Hair follicular keratinocyte (primary cell): ENCODE measurements around the genes CD1D, OR10T2, OR10R2, OR10Z1 and OR6N1.

- RAMPAGE, long total RNA, result no peak
Observed at GRCh38 chr1:156862961-156863662, 2.4 kb downstream of the NTRK1 start.

DNA sequence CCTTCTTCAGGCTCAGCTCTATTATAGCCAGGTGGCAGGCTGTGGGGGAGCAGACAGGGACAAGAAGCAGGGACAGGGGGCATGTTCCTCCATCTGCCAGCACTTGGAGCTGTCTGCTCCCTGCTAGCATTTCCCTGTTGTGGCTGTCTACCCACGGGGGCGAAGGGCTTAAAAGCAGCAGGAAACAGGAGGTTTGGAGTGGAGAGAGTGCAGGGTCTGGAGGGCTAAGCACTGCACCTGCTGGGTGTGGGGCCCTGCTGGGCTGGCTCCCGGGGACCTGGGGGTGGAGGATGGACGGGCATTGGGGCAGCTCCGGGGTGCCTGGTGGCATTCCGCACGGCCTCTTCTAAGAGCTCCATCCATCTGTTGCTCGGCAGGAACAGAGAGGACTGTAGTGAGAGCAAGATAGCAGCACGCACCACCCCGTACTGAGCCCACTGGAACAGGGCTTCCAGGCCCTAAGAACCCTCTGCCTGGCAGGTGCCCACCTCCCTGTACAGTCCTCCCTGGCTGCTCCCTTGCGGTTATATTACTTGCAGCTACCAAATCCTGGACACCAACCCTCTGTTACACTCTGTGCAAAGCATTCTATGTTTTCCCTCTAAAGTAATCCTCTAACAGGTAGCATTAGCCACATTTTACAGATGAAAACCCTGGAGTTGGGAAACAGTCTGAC, 21.3 kb downstream of the LRRC71 start:
- RAMPAGE, long total RNA, result no peak

DNA sequence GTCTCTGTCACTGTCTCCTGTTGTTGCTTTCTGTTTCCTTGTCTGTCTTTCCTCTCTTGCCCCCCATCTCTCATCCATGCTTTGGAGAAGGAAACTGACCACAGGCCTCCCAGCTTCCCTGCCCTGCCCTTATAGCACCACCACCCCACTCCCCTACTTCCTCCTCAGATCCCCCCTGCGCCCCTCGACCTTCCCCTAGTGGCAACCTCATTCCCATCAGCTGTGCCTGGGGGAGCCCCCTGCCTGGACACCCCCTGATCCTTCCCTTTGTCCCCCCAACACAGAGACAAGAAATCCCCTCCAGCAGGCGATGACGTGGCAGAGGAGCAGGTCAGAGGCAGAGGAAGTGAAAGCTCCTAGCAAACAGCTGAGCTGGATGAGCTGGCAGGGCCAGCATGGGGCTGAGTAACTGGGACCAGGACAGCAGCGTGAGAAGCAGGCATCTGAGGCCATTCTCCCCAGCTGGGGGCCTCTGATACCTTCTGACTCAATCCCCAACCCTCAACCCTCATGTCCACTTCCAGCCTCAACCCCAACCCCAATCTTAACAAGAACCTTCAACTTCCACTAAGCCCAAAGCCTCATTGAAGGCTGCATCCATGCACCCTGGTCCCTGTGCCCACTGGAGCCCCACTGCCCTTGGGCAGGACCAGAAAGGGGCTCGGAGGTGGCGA, 6.8 kb upstream of the ETV3L start:
- RAMPAGE, long total RNA, result no peak

DNA sequence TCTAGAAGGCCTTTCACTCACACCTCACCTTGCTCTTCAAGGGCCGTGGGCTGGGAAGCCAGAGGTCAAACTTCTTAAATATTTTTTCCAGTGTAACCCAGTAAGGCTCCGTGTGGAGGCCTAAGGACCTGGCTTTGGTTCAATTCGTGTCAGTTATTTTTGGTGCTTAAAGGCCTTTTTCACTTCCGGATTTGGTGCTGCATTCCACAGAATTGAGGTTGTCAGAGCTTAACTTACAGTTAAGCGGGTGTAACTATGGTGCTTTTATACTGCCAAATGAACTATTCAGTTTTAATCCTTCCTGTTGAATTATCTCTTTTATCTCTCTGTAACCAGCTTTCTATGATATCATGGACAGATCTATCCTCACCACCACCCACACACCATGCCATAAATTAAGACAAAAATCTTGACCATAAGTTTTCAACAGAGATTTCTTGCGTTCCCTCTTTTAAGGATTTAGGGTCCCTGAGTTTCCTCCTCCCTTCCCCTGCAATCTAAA, 10.2 kb upstream of the ETV3 start:
- RAMPAGE, long total RNA, result no peak

GRCh38 chr1:157240587-157240815, 102.3 kb upstream of the ETV3 start:
- RAMPAGE, long total RNA, result no peak

GRCh38 chr1:157523989-157524602, 28.2 kb downstream of the FCRL5 start:
- RAMPAGE, long total RNA, result no peak

DNA sequence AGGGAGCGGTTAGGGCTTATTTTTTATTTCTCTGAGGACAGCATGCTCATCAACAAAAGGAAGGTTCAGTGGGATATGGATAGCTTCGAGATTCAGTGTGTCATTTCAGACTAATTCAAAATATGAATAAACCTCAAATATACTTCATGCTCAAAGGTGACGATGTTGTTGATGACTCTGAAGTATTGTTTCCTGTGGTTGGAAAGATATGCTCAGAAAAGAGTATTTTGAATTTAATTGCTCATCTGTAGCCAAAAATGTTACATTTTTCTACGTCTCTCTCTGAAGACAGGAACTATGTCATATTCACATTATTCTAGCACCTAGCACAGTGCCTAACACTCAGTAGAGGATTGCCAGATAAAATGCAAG, 1.8 kb upstream of the FCRL3 start:
- RAMPAGE, long total RNA, result no peak

DNA sequence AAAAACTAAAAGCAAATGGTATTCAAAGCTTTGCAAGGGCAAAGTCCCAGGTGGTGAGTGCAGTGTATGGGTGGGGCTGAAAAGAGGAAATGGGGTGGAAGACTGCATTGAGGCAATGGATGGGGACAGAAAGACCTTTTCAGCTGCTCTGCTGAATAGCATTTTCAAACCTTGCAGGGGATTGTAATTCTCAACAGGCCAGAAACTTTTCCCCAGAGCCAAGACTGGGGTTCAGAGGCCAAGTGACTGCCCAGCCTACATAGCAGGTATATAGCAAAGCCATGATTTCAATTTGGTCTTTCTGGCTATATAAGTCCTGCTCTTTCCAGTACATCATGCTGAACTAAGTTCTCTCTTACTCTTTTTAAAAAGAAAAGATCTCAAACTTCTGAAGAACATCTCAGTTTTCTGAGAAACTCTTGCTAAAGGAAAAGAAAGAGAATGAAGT, 2.8 kb downstream of the FCRL2 start:
- RAMPAGE, long total RNA, result no peak

GRCh38 chr1:158177223-158177589, 3.5 kb upstream of the CD1D start:
- RAMPAGE, long total RNA, result no peak

- RAMPAGE, long total RNA, result no peak
Observed at GRCh38 chr1:158180569-158181649, at the start of gene CD1D. TSS of gene CD1D (plus strand) at chr1:158180895.

DNA sequence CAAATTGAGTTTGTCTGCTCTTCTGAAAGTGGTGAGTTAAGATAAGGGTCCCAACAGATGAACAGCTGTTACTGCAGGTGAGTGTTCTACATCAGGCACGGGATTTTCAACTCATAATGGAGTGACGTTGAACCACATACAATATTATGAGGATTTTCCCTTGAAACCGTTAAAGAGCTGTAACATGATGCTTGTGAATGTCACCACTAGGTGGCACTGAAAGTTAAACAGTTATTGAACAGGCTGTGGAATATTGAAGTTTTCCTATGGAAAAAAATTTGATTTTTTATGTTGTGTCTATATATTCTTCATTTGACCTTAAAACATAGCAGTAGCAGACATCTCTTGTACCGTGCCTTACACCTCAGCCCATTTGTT, 23.1 kb downstream of the CD1D start:
- RAMPAGE, long total RNA, result no peak

- RAMPAGE, long total RNA, result no peak
Observed at GRCh38 chr1:158248060-158248550, 6.1 kb upstream of the CD1A start.

DNA sequence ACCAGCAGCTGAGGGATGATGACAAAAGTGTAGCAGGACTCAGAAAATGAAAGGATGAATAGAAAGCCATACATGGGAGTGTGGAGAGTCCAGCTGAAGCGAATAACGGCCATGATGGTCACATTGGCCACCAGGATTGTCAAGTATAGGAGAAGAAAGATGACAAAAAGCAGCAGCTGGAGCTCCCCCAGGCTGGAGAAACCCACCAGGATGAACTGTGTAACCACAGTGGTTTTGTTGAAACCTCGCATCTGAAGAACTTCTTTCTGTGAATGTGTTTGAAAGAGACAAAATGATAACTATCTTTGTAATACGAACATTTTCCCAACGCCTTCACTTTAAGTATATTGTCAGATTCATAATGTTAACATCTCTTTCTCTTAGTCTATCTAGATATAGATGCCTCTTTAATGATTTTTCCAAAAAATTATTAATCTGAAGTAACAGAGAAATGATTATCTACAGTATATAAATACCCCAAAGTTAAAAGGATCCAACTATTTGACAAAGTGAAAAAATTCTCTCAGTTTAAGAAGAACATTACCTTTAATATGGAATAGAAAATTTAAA, at the start of gene OR10T2:
OR10T2 (minus strand) TSS at position 251 of the 570 bp plus-strand sequence.
- RAMPAGE, long total RNA, result no peak

GRCh38 chr1:158472041-158472433, at the start of gene OR10R2:
TSS of gene OR10R2 (plus strand) at chr1:158472220.
- RAMPAGE, long total RNA, result no peak

DNA sequence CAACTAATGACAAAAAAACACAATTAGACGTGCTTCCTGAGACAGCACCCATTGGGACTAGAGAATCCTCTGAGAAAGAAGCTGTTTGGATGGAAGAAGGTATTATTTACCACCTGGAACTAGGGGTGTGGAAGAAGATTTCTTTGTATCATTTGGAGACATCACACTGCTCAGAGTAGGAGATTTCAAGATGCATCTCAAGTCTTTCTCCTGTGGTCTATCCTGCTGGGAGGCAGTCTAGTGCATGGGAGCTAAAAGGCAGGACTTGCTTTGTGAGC, at the start of gene OR10Z1:
OR10Z1 (plus strand) TSS at position 173 of the 278 bp plus-strand sequence.
- RAMPAGE, long total RNA, result no peak

DNA sequence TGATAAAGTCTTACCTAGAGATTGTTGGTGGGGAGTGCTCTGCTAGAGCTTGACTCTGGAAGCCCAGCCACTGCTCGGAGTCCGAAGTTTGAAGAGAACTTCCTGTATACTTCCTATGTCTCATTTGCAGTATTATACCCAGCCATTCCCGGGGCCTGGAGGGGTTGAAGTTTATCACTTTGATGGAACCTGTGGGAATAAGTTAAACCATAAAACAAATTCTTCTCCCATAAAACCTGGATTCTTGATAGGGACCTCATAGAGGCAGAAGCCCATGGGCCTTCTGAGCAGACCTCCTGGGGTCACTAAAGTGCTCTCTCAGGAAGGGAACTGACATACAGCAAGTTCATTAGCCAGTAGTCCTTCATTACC, at the start of gene OR6N1:
OR6N1 (minus strand) TSS at position 189 of the 372 bp plus-strand sequence.
- RAMPAGE, long total RNA, result no peak

GRCh38 chr1:158930309-158931084, 855 bp upstream of the PYHIN1 start:
- RAMPAGE, long total RNA, result no peak

- RAMPAGE, long total RNA, result no peak
Observed at GRCh38 chr1:158951973-158952423, 20.6 kb downstream of the PYHIN1 start.

DNA sequence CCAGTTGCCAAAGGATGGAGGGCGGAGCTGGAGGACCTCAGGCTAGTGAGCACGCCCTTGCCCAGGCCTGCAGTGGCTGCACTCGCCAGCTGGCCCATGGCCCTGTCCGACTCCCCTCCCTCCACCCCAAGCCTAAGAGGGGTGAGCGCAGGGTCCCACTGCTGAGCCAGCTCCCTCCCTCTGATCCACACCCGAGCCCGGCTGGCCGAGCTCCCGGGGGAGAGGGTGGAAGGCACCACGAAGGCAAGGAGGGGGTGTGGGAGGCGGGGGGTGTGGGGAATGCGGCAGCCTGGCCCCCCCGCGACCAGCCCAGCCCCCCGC, 234 bp upstream of the CADM3 start:
- RAMPAGE, long total RNA, result no peak

- RAMPAGE, long total RNA, result no peak
Observed at GRCh38 chr1:159202210-159202936, 2.3 kb upstream of the ACKR1 start.